K562 (cell line): ENCODE measurements around a stretch of chr7.

DNA sequence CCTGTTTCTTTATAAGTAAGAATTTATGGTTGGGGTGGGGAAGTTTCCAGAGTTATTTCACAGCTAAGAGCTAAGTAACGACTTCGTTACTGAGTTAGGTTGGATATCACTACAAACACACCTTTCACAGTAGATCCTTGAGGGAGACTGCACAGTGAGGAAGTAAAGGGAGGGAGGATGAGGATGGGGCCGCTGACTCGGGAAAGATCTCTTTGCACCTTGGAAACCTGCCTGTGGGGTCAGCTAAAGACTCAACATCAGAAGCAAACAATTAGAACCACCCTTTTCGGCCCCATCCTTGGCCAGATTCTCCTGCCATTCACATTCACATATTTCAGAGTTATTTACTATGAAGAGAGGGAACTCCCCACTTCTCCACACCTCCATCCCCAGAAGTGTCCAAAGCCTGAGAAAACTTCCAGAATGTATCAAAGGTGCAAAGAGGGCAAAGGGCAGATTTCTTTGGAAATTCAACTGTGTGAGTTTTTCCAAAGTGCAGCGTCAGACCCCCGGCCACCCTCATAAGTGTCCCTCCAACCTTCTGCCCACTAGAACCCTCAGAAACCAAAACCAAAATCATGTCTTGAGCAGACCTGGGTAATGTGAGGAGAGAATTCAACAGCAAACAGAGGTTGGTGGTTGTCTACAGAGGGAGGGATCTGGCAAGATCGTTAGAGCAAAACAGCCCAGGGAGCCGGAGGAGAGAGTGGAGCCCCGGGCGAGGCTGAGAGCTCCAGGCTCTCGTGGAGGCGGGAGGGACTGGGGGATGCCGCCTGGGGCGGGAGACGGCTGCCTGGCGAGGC, 47.3 kb downstream of the CLEC2L start:
- RAMPAGE, long total RNA: no peak
- RRBS: 66% methylated on average over 6 of the region's 17 CpGs
PRO-cap:
- standard: no peak
- CoPRO, capped RNA only, 2 experiments: no peak in any of the 2 experiments
- CoPRO, capped and uncapped RNA, 2 experiments: no peak in any of the 2 experiments
- CoPRO, uncapped RNA only, 2 experiments: no peak in any of the 2 experiments
CAGE:
- cytosol, long polyA plus RNA: no peak
- long polyA plus RNA: no peak
- nucleolus, long total RNA: no peak
- nucleus, long polyA plus RNA: no peak

GRCh38 chr7:139588448-139589208, 65.1 kb downstream of the CLEC2L start:
- RAMPAGE, long total RNA: no peak
- RRBS: no CpG with 5 or more reads among the region's 9 CpGs
PRO-cap:
- standard: no peak
- CoPRO, capped RNA only, 2 experiments: no peak in any of the 2 experiments
- CoPRO, capped and uncapped RNA, 2 experiments: no peak in any of the 2 experiments
- CoPRO, uncapped RNA only, 2 experiments: no peak in any of the 2 experiments
CAGE:
- cytosol, long polyA plus RNA: no peak
- long polyA plus RNA: no peak
- nucleolus, long total RNA: no peak
- nucleus, long polyA plus RNA: no peak

DNA sequence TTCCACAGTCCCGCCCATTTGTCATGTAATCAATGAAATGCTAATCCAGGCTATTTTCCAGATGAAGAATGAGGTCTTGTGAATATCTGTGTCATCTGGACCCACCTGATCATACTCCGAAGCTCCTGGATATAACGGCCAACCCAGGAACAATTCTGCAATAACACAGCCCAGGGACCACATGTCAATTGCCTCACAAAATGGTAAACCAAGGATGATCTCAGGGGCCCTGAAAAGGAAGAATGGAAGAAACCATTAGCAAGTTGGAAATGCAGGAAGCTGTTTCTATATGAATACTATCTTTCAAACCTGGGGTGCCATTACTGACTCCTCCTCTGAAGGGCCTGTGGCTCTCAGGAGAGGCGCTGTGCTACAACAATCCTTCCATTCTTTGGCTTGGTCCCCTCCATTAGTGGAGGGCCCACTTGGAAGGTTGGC, 108.0 kb downstream of the CLEC2L start:
- RAMPAGE, long total RNA: no peak
- RRBS: no CpG with 5 or more reads among the region's 4 CpGs
PRO-cap:
- standard: no peak
- CoPRO, capped RNA only, 2 experiments: no peak in any of the 2 experiments
- CoPRO, capped and uncapped RNA, 2 experiments: no peak in any of the 2 experiments
- CoPRO, uncapped RNA only, 2 experiments: no peak in any of the 2 experiments
CAGE:
- cytosol, long polyA plus RNA: no peak
- long polyA plus RNA: no peak
- nucleolus, long total RNA: no peak
- nucleus, long polyA plus RNA: no peak

DNA sequence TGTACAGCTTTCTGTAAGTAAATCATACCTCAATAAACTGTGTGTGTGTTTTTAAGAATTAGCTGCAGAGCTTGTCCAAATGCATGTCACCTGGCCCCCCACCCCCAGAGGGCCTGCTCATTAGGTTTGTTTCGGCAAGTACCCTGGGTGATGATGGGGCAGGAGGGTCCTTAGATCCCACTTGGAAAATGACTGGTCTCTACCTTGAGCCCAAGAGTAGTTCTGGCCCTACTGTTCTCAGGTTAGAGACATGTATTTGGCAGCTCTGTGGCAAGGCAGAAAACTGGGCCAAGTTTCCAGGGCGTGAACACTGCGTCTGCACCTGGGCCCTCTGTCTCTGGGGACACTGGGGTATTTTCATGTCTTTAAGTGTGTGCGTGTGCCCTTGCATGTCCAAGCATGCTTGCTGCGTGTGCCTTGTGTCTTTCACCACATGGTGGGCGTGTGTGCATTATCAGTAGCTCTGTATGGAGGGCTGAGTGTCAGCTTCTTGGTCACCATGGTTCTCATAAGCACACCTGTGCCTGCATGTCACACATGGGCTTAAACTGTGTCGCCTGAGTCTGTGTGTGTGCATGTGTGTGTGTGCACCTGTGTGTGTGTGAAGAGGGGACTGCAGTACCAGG, 69.4 kb downstream of the HIPK2 start:
- RAMPAGE, long total RNA: no peak
- RRBS: no CpG with 5 or more reads among the region's 7 CpGs
PRO-cap:
- standard: no peak
- CoPRO, capped RNA only, 2 experiments: no peak in any of the 2 experiments
- CoPRO, capped and uncapped RNA, 2 experiments: no peak in any of the 2 experiments
- CoPRO, uncapped RNA only, 2 experiments: no peak in any of the 2 experiments
CAGE:
- cytosol, long polyA plus RNA: no peak
- long polyA plus RNA: no peak
- nucleolus, long total RNA: no peak
- nucleus, long polyA plus RNA: no peak

- RAMPAGE, long total RNA: no peak
- RRBS: no CpG with 5 or more reads among the region's 20 CpGs
PRO-cap:
- standard: no peak
- CoPRO, capped RNA only, 2 experiments: no peak in any of the 2 experiments
- CoPRO, capped and uncapped RNA, 2 experiments: no peak in any of the 2 experiments
- CoPRO, uncapped RNA only, 2 experiments: peak in 1 of 2 experiments; most common minus-strand start chr7:139721042 (in 1)
CAGE:
- cytosol, long polyA plus RNA: no peak
- long polyA plus RNA: no peak
- nucleolus, long total RNA: no peak
- nucleus, long polyA plus RNA: no peak
Observed at GRCh38 chr7:139719922-139721235, 57.4 kb downstream of the HIPK2 start.

DNA sequence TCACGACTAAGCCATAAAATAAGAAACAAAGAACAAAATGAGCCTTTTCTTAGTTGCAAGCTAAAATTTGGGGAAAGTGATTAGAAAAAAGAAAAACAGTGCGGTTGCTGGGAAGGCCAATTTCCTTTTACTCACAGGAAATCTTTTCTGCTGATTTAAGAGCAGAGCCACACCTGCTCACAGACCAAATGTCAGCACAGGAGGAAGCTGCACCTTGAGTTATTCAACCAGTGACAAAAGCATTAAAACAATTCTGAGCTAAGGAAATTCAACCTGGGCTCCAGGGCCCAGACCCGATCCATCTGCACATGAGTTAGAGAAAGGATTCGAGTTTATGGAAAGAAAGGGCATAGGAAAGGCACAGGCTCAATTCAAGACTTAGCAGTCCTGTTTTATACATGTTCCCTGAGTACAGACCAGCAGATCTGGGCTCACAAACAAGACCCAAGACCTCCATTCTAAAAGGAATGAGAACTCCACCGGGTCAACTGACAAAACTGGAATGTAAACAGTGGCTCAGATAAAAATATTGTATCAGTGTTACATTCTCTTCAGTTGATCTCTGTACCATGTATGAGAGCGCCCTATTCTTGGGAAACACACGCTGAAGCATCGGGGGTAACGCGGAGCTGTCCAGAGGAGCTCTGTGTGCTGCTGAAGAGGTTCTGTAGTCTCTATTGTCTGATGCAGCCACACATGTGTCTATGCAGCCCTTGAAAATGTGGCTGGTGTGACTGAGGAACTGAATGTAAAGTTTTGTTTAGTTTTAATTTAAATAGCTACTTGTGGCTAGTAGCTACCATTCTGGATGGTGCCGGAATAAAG, 39.9 kb downstream of the HIPK2 start:
- RAMPAGE, long total RNA: no peak
- RRBS: no CpG with 5 or more reads among the region's 11 CpGs
PRO-cap:
- standard: no peak
- CoPRO, capped RNA only, 2 experiments: no peak in any of the 2 experiments
- CoPRO, capped and uncapped RNA, 2 experiments: no peak in any of the 2 experiments
- CoPRO, uncapped RNA only, 2 experiments: no peak in any of the 2 experiments
CAGE:
- cytosol, long polyA plus RNA: no peak
- long polyA plus RNA: no peak
- nucleolus, long total RNA: no peak
- nucleus, long polyA plus RNA: no peak

DNA sequence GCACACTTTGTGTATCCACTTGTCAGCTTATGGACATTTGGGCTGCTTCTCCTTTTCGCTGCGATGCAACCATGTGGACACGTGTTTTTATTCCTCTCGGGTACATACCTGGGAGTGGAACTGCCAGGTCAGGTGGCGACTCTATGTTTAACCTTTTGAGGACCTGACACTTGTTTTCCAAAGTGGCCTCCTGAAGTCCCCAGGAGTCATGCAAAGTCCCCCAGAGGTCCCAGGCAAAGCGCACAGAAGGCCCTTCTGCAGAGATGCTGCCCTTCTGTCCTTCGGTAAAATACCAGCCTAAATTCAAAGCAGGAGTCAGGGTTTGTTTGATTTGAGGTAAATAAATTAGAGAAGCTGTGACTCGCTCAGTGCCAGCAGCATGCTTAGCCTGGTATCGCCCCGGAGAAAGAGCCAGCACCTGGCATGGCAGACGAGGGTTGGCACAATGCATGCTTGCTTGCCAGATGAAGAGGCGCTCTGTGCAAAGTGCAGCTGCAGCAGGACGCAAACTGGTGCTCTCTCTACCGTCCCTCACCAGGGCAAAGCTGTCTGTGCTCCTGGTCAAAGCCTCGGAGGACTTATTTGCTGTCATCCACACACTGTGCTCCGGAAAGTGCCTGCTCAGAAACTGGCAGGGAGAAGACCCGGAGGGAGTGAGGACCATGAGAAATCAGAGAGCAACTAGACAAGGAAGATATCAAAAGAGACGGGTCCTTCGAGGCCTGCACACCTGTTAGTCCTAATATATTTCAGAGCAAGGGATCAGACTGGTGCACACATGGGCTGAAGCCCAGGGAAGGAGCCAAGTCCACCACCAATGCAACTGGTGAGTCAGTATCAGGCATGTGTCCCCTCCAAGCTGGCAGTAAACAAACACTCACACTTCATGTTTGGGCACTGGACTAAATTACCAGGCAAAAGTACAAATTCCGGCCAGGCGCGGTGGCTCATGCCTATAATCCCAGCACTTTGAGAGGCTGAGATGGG, 37.6 kb downstream of the HIPK2 start:
- RAMPAGE, long total RNA: no peak
- RRBS: no CpG with 5 or more reads among the region's 22 CpGs
PRO-cap:
- standard: no peak
- CoPRO, capped RNA only, 2 experiments: no peak in any of the 2 experiments
- CoPRO, capped and uncapped RNA, 2 experiments: no peak in any of the 2 experiments
- CoPRO, uncapped RNA only, 2 experiments: no peak in any of the 2 experiments
CAGE:
- cytosol, long polyA plus RNA: no peak
- long polyA plus RNA: no peak
- nucleolus, long total RNA: no peak
- nucleus, long polyA plus RNA: no peak

- RAMPAGE, long total RNA: no peak
- RRBS: no CpG with 5 or more reads among the region's 9 CpGs
PRO-cap:
- standard: no peak
- CoPRO, capped RNA only, 2 experiments: no peak in any of the 2 experiments
- CoPRO, capped and uncapped RNA, 2 experiments: no peak in any of the 2 experiments
- CoPRO, uncapped RNA only, 2 experiments: no peak in any of the 2 experiments
CAGE:
- cytosol, long polyA plus RNA: no peak
- long polyA plus RNA: no peak
- nucleolus, long total RNA: no peak
- nucleus, long polyA plus RNA: no peak
Observed at GRCh38 chr7:139752344-139753207, 25.2 kb downstream of the HIPK2 start.

- RAMPAGE, long total RNA: no peak
- RRBS: 7% methylated on average over 1 of the region's 22 CpGs
PRO-cap:
- standard: unidirectional peak, plus-strand start at chr7:139776032
- CoPRO, capped RNA only, 2 experiments: peak in 2 of 2 experiments; most common plus-strand start chr7:139776032 (in 2); most common minus-strand start chr7:139775940 (in 1)
- CoPRO, capped and uncapped RNA, 2 experiments: peak in 1 of 2 experiments; most common plus-strand start chr7:139776029 (in 1); most common minus-strand start chr7:139775930 (in 1)
- CoPRO, uncapped RNA only, 2 experiments: peak in 1 of 2 experiments; most common minus-strand start chr7:139776299 (in 1)
CAGE:
- cytosol, long polyA plus RNA: no peak
- long polyA plus RNA: no peak
- nucleolus, long total RNA: no peak
- nucleus, long polyA plus RNA: no peak
Observed at GRCh38 chr7:139775418-139776416, 2.1 kb downstream of the HIPK2 start.

- RAMPAGE, long total RNA: no peak
- RRBS: no CpG with 5 or more reads among the region's 7 CpGs
PRO-cap:
- standard: no peak
- CoPRO, capped RNA only, 2 experiments: no peak in any of the 2 experiments
- CoPRO, capped and uncapped RNA, 2 experiments: no peak in any of the 2 experiments
- CoPRO, uncapped RNA only, 2 experiments: no peak in any of the 2 experiments
CAGE:
- cytosol, long polyA plus RNA: no peak
- long polyA plus RNA: no peak
- nucleolus, long total RNA: no peak
- nucleus, long polyA plus RNA: no peak
Observed at GRCh38 chr7:140013795-140014242, 48.9 kb downstream of the PARP12 start.

GRCh38 chr7:140090672-140091363, 28.1 kb upstream of the PARP12 start:
- RAMPAGE, long total RNA: no peak
- RRBS: no CpG with 5 or more reads among the region's 7 CpGs
PRO-cap:
- standard: no peak
- CoPRO, capped RNA only, 2 experiments: no peak in any of the 2 experiments
- CoPRO, capped and uncapped RNA, 2 experiments: no peak in any of the 2 experiments
- CoPRO, uncapped RNA only, 2 experiments: no peak in any of the 2 experiments
CAGE:
- cytosol, long polyA plus RNA: no peak
- long polyA plus RNA: no peak
- nucleolus, long total RNA: no peak
- nucleus, long polyA plus RNA: no peak

- RAMPAGE, long total RNA: no peak
- RRBS: no CpG with 5 or more reads among the region's 5 CpGs
PRO-cap:
- standard: no peak
- CoPRO, capped RNA only, 2 experiments: no peak in any of the 2 experiments
- CoPRO, capped and uncapped RNA, 2 experiments: no peak in any of the 2 experiments
- CoPRO, uncapped RNA only, 2 experiments: no peak in any of the 2 experiments
CAGE:
- cytosol, long polyA plus RNA: no peak
- long polyA plus RNA: no peak
- nucleolus, long total RNA: no peak
- nucleus, long polyA plus RNA: no peak
Observed at GRCh38 chr7:140098679-140099397, 36.1 kb upstream of the PARP12 start.

GRCh38 chr7:140101872-140102369, 39.2 kb upstream of the PARP12 start:
- RAMPAGE, long total RNA: no peak
- RRBS: no CpG with 5 or more reads among the region's 6 CpGs
PRO-cap:
- standard: no peak
- CoPRO, capped RNA only, 2 experiments: no peak in any of the 2 experiments
- CoPRO, capped and uncapped RNA, 2 experiments: no peak in any of the 2 experiments
- CoPRO, uncapped RNA only, 2 experiments: no peak in any of the 2 experiments
CAGE:
- cytosol, long polyA plus RNA: no peak
- long polyA plus RNA: no peak
- nucleolus, long total RNA: no peak
- nucleus, long polyA plus RNA: no peak

- RAMPAGE, long total RNA: no peak
- RRBS: no CpG with 5 or more reads among the region's 10 CpGs
PRO-cap:
- standard: no peak
- CoPRO, capped RNA only, 2 experiments: no peak in any of the 2 experiments
- CoPRO, capped and uncapped RNA, 2 experiments: no peak in any of the 2 experiments
- CoPRO, uncapped RNA only, 2 experiments: no peak in any of the 2 experiments
CAGE:
- cytosol, long polyA plus RNA: no peak
- long polyA plus RNA: no peak
- nucleolus, long total RNA: no peak
- nucleus, long polyA plus RNA: no peak
Observed at GRCh38 chr7:140199988-140200629, 23.3 kb upstream of the KDM7A start.

- RAMPAGE, long total RNA: no peak
- RRBS: no CpG with 5 or more reads among the region's 2 CpGs
PRO-cap:
- standard: bidirectional peak, plus-strand start at chr7:140242171, minus-strand start at chr7:140242100
- CoPRO, capped RNA only, 2 experiments: peak in 2 of 2 experiments; most common plus-strand start chr7:140242171 (in 2); most common minus-strand start chr7:140242100 (in 1)
- CoPRO, capped and uncapped RNA, 2 experiments: peak in 2 of 2 experiments; most common plus-strand start chr7:140242171 (in 2); most common minus-strand start chr7:140241992 (in 1)
- CoPRO, uncapped RNA only, 2 experiments: no peak in any of the 2 experiments
CAGE:
- cytosol, long polyA plus RNA: no peak
- long polyA plus RNA: no peak
- nucleolus, long total RNA: no peak
- nucleus, long polyA plus RNA: no peak
Observed at GRCh38 chr7:140241785-140242261, 65.0 kb upstream of the KDM7A start.

DNA sequence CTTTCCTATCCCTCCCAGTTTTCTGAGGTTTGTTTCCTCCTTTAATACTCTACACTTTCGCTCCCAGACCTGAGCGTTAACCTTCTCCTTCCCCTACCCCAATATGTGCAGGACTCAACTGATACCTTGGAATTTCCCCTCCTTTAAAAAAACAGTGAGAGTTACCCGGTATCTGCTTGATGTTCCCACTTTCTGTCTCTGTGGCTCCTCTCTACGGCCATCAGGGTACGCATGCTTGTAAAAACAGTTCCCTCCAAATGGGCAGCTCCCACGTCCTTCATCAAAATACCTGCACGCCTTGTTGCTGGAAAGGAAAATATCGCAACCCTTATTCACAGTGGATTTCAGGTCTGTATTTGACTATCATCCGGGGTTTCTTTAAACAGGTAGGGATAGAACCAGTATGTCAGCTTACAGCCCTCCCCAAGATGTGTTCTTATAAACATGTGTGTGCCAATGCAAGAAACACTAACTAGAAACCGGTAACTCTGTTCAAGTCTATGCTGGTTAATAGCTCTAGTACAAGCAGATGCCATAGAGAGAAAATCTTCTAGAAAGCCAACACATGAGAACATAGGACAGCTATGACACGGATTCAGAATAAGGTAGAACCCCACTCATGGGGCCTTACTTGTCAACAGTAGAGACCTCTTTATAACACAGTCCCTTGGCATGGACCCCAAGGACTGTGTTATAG, 24.2 kb downstream of the MKRN1 start:
- RAMPAGE, long total RNA: no peak
- RRBS: 92% methylated on average over 2 of the region's 11 CpGs
PRO-cap:
- standard: no peak
- CoPRO, capped RNA only, 2 experiments: no peak in any of the 2 experiments
- CoPRO, capped and uncapped RNA, 2 experiments: no peak in any of the 2 experiments
- CoPRO, uncapped RNA only, 2 experiments: peak in 1 of 2 experiments; most common minus-strand start position 440 of the sequence (in 1)
CAGE:
- cytosol, long polyA plus RNA: no peak
- long polyA plus RNA: no peak
- nucleolus, long total RNA: no peak
- nucleus, long polyA plus RNA: no peak

- RAMPAGE, long total RNA: no peak
- RRBS: no CpG with 5 or more reads among the region's 4 CpGs
PRO-cap:
- standard: bidirectional peak, plus-strand start at chr7:140488632, minus-strand start at chr7:140488366
- CoPRO, capped RNA only, 2 experiments: peak in 2 of 2 experiments; most common minus-strand start chr7:140488353 (in 1)
- CoPRO, capped and uncapped RNA, 2 experiments: no peak in any of the 2 experiments
- CoPRO, uncapped RNA only, 2 experiments: peak in 1 of 2 experiments; most common minus-strand start chr7:140488331 (in 1)
CAGE:
- cytosol, long polyA plus RNA: no peak
- long polyA plus RNA: no peak
- nucleolus, long total RNA: no peak
- nucleus, long polyA plus RNA: no peak
Observed at GRCh38 chr7:140488246-140488506, 8.9 kb upstream of the MKRN1 start.